Right cardiac atrium (tissue), 1 donor: ENCODE data around the gene HIVEP1.

DNA sequence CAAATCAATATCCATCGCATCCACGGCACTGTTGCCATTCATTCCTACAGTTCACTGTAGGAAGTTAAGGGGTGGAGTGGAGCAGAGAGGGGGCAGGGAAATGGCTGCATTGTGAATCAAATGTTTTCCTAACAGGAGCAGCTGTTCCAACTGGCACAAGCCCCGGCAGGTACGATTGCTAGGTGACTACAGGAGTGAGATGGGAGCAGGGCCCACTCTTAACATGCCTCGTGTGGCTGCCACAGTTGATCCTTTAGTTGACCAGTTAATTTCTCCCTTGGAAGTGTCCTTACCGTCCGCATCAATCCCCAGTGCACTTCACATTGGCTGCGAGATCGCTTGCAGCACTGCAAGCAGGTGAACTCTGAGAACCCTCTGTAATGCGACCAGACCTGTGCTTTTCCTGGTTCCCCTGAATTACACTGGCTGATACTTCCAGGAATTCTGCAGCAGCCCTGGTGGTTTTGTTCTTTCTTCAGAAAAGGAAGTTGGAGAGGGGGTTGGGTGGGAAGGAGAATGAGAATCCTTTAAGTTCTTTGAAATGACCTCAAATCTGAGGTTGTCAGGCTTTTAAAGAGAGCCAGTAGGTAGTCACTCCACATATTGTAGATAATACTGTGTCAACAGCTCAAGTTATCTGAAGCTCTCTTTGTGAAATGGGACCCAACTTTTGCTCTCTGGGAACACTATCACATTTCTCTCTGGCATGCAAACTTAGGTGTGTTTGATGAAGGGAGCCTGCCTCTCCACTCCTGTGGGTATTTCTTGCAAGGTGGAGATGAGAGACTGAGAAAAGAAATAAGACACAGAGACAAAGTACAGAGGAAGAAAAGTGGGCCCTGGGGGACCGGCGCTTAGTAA is 62.3 kb downstream of the GCNT2 start:
- PRO-cap, result no peak

DNA sequence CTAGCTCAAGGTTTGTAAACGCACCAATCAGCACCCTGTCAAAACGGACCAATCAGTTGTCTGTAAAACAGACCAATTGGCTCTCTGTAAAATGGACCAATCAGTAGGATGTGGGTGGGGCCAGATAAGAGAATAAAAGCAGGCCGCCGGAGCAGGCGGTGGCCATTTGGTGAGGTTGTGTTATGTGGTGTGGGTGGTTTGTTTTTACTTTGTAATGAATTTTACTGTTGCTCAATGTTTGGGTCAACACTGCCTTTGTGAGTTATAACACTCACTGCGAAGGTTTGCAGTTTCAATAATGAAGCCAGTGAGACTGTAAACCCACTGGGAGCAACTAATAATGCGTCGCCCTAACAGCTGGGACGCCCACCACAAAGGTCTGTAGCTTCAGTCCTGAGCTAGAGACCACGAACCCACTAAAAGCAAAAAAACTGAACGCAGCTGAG is 33.6 kb downstream of the C6orf52 start:
- PRO-cap, result no peak

DNA sequence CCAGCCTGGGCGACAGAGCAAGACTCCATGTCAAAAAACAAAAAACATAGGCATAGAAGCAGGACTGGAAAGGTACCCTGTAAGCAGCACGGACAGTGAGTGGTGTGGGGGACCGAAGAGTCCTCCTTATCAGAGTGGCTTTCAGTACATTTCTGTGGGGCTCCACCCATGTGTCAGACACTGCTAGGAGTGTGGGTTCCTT is 3.7 kb downstream of the TMEM14C start:
- PRO-cap, result no peak

DNA sequence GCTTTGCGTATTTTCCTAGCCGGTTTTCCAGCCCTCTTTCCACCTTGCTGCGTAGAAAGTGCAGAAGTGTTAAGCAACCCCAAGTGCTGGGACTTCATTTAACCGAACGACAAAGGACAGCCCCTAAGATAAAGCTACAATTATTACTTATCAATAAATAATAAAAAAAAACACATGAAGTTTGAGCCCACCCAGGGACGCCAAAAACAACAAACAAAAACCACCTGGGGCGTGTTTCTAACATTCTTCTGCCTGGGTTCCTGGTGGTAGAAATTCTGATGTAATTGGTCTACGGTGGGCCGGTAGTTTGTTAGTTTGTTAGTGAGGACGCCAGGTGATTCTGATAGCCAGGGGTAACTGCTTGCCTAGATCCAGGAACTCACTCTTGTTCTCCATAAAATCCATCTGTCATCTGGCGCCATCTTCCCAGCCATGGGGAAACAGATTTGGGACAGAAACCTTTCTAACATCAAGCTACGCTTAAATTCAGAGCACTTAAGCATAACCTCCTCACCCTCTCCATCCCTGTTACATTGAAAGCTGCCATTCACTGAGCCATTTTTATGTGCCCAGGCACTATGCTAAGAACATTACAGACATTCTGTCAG is 671 bp downstream of the SYCP2L start:
- PRO-cap, result no peak

DNA sequence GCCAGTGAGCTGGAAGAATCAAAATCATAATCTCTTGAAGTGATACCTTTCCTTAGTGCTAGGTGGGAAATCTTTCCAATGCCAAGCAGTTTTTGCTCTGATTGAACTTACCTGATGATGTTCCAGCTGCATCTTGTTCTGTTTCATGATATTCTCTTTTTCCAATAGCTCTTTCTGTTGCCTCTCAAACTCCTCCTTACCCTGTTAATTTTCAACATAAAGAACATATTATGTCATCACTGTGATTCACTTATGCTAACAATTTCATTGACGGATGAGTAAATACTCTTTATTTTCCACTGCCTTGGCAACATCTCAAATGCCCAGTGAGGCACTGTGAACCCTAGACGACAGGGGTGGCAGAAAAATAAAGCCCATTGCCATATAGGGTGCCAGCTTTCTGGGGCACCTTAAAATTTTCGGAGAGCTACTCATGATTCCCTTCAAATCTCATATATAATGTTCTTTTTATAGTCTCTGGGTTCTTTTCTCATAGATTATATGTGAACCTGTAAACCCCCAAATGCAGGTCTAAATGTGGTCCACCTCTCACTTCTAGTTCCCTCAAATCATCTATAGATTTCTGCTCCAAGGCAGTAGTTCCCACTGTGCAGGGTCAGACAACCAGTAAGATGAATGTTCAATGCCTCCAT is 44.2 kb downstream of the NEDD9 start:
- PRO-cap, result no peak

GRCh38 chr6:11211036-11211564 is 21.4 kb downstream of the NEDD9 start:
- PRO-cap, result no peak

DNA sequence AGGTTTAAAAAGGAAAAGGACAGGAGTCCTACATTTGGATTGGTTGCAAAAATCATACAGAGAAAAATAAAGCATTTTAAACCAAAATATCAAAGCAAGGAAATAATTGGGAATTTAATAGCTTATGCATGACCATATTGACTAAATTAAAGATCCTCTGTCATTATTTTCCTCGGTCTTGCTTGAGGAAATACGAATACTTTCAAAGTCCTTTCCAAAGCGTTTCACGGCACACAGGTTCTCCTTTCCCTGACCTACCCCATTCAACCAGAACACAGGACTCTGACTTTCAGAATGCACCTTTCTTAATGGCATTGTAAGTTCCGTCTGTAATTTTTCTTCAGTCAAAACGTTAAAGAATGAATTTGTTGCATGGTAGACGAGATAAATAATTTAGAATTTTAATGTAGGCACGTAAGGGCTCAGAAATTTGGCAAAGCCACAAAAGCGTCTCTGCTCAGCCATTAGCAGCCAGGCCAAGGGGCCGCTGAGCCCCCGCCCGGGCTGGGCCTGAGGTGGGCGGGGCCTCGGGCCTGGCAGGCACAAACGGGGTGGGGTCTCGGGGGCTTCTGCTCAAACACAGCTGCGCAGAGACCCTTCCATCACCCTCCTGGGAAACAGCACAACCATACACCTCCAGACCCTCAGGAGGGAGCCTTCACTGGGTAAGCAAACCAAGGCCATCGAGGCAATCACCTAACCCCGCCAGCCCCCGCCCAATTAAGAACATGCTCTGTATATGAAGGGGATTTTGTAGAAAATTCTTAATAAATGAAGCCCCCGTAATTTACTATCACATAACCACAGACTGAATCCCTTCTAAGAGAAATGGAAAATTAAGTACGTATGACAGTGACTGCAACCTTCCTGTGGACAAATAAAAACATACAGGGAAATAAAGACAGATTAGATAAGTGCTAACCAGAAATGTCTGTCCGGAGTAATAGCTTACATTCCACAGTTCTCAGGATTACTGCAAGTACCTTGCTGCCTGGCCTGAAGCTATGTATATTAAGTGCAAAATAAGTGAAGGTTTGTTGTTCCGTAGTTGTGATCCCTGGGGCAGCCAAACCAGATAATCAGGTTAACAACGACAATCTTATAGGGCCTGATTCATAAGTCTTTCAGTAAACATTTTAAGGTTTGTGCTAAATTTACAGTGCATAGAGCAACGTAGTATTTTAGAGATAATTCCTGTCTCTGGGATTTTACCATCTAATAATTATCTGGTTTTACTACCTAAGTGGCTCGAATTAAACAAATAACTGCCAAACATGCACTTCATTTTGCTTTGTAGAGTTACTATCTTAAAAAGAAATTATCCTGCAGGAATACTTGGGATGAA is 3.1 kb downstream of the NEDD9 start:
- PRO-cap, result bidirectional peak, plus-strand start at position 602 of the sequence, minus-strand start at position 325 of the sequence

- PRO-cap, result no peak
Observed at GRCh38 chr6:11232945-11233631, 620 bp upstream of the NEDD9 start.

DNA sequence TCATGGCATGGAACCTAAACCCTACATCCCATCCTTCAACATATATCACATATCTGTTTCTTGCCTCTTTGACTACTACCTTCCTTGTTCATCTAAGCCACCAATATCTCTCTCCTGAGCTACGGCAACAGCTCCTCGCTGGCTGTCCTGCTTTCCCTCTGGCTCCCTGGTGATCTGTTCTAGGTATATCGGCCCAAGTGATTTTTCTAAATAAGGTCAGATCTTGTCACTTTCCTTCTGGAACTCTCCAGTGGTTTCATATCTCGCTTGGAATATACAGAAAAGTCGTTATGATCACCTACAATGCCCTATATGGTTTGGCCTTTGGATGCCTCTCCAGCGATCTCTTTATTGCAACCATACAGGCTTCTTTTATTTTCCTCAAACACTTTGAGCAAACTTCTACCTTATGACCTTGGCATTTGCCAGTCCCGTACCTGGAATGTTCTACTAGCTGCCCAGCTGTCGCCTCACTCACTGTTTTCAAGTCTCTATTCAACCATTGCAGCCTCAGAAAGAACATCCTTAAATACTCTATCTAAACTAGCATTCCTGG is 50.3 kb upstream of the NEDD9 start:
- PRO-cap, result no peak

DNA sequence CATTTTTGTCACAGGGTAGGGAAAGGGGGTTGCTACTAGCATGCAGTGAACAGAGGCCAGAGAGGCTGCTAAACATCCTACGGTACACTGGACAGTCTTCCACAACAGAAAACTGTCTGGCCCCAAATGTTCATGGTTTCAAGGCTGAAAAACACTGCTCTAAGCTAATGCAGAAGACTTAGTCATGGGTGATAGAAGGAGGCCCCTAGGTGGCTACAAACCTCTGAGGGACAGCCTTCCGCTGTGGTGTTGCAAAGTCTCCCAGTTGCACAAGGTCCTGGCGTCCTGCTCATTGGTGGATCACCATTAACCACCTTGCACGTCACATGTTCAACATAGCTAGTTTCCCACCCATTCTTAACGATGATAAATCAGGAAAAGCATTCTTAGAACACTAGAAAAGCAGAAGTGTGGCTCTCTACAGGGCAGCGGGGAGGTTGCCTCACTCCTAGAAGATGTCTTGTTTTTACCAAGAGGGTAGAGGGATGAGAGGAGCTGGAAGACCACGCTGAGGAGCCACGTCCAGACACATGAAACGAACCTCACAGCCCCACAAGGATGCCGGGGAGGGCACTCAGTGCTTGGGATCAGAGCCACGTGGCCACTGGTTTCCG is 91.2 kb upstream of the NEDD9 start:
- PRO-cap, result no peak

- PRO-cap, result no peak
Observed at GRCh38 chr6:11432674-11433215, 104.8 kb upstream of the TMEM170B start.

DNA sequence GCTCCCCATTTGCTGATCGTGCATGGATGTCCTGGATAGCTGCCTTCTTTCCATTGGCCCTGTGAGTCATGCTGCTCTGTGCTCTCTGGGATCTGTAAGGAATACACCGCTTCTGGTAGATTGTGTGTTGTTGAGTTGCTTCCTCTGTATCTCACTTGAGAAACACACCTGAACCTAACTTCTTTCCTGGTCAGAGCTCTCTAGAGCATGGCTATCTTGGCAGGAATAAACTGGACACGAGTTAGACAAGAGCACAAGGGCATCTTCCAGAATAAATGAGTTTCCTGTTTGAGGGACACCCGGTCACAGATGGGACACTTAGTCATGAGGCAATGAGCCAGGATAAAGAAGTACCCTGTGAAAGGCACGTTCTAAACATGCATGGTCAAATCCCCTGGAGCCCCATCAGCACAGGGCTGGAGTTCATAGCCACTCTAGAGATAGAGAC is 99.6 kb upstream of the TMEM170B start:
- PRO-cap, result no peak

- PRO-cap, result no peak
Observed at GRCh38 chr6:11607088-11607817, 69.7 kb downstream of the TMEM170B start.

DNA sequence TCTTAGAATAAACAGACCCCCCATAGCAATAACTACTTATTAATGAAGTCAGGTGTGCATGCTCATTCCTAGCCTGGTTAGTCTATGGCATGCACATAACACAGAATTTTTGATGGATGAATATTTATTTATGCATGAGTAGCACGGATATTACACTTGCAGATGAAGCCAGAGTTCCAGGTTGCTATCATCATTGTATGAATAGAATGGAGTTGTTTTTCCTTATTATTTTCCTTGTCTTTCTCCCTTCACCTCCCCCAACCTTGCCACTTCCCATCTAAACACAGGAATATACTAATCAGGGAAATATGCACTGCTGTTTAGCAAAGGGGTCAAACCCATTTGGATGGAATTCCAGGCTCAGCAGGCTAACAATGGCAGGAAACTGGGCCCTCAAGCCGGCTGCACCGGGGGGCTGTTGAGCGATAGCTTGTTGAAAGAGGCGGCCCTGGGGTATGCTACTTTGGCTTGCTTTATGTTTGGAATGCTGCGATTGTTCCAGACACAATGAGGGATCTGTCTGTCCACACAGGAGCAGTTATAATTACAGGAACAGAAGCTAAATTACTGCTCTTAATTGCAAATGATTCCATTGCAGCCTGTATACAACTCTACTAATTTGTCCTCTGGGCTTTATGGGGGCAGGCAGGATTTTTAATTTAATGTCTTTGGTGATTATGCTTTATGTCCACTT is 112.7 kb downstream of the TMEM170B start:
- PRO-cap, result unidirectional peak, plus-strand start at position 503 of the sequence

DNA sequence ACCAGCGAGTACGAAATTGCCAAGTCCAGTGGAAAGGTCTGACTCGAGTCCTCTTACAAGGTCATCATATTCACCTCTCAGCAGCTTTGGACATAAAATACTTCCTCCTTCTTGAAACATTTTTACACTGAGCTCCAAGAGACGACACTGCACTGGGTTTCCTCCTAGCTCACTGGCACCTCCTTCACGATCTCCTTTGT is 18.4 kb downstream of the ADTRP start:
- PRO-cap, result no peak

DNA sequence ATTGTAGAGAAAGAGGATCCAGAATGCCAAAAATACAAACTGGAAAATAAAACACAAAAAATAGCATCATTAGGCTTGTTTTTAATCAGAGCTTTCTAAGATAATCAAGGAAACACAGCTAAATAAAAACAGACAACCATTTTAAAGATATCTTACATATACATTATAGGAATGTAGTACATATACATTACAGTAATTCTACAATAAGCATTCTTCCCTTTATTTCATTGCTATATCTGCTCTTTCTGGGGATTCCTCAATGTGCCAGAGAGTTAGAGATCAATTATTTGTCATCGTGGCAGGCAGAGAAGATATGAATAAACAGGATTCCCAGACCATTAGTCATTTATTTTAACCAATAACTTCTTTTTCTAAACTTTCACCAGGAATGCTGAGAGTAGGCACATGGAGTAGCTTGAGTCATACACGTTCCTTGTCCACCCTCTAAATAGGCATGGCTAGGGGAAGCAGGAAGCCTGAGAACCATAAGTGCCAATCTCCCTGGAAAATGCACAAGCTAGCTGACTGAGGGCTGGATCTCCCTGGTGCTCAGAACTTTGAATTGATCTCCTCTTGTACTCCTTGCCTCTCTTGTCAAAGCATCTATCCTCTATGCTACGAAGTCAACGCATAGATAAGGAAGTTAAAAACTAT is 12.1 kb downstream of the ADTRP start:
- PRO-cap, result no peak

DNA sequence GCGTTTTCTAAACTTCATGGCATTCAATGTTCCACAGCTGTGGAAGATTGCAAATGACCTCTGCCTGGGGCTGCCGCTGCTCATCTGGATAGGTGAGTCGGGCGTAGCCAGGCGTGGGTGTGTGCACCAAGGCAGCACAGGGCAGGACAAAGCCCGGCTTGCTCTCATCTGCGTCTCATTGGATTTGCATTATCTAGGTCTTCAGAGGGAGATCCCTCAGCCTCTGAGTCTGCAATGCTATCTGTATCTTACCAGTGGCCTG is 27.0 kb upstream of the ADTRP start:
- PRO-cap, result no peak

- PRO-cap, result no peak
Observed at GRCh38 chr6:11851535-11851807, 72.9 kb upstream of the ADTRP start.

DNA sequence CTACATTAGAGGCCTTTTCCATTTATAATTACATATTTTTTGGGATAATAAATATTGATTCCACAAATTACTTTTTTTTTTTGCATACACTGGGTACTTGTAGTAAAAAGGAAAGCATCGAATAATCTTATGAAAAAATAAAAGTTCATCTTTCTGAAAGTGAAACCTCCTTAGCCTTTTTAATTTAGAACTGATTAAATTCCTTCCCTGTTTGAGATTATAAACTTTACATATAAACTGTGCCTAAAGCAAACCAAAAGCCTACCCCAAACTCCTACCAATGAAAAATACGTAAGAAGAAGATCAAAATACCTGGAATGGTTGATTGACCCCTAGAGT is 75.0 kb upstream of the HIVEP1 start:
- PRO-cap, result no peak

DNA sequence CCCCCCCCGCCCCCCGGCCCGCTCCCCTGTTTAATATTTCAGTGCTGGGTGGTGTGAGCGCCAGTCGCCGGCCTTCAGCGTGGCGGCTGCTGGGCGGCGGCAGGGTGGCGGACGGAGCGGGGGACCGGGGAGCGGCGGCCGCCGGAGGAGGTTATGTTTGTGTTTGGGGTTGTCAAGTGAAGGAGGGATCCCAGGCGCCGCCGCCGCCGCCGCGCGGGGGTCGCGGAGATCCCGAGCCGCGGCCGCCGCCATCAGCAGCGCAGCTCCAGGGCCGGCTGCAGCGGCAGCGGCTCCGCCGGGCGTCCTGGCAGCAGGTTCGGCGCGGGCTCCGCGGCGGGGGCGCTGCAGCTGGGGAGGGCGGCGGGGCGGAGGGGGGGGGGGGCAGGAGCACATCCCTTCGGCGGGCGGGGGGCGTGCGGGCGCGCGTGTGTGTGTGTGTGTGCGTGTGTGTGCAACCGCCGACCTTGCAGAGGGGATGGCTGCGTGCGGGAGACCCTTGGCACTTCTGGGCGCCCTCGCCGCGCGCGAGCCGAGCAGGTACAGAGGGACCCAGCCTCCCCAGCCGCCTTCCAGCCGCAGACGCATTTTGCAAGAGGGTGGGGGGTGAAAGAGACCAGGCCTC is at the start of gene HIVEP1:
Gene HIVEP1 (plus strand): TSS at position 60 of the 622 bp plus-strand sequence.
- PRO-cap, result bidirectional peak, plus-strand start at position 63 of the sequence, minus-strand start outside the sequence; unidirectional peak, minus-strand start at position 155 of the sequence; unidirectional peak, minus-strand start at position 306 of the sequence; bidirectional peak, plus-strand start outside the sequence, minus-strand start at position 583 of the sequence